ENCODE measurements around a stretch of chr2.

GRCh38 chr2:237406232-237406631, 7.7 kb downstream of the COL6A3 start:
- CAGE, long polyA plus RNA, result no peak
- RRBS, result no CpG with 5 or more reads among the region's 4 CpGs

DNA sequence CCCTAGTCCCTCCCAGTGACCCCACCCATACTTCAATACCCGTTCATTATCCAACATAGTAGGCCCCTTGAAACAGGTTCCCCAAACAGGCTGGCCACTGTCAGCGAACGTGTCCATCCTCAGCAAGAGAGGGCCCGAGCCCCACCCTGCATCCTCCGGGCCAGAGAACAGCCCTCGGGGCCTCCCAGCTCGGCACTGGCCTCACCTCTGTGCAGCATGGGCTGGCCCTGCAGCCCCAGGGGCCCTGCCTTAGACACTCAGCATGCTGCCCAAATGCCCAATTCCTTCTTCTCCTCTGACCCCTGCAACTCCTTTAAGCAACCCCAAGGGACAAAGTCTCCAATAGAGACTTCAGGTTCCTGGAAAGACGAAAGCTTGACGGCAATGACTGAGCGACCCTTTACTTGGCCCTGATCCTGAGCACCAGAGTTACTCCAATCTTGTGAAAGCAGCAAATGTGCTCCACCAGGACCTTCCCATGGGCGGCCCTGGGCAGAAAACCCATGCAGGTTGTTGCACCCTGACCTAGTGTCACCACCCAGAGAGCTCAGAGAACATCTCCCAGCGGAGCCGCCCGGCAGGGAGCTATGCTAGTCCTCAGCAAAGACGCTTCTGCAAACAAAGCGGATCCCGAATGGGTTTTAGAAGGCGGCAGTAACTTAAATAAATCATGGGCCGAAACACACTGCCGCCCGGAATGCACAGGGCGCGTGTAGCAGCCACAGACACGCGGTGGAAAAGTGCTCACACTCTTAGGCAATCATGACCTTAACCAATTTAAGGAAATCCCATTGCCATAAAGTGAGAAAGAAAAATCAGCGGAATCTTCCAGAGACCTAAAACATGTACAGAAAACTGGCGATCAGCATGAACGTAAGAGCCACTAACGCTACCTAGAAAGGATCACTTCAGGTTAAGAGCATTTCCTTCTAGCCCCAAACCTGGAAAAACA, 706 bp downstream of the COL6A3 start:
- CAGE, long polyA plus RNA, result no peak
- RRBS, result 3% methylated on average over 5 of the region's 29 CpGs

DNA sequence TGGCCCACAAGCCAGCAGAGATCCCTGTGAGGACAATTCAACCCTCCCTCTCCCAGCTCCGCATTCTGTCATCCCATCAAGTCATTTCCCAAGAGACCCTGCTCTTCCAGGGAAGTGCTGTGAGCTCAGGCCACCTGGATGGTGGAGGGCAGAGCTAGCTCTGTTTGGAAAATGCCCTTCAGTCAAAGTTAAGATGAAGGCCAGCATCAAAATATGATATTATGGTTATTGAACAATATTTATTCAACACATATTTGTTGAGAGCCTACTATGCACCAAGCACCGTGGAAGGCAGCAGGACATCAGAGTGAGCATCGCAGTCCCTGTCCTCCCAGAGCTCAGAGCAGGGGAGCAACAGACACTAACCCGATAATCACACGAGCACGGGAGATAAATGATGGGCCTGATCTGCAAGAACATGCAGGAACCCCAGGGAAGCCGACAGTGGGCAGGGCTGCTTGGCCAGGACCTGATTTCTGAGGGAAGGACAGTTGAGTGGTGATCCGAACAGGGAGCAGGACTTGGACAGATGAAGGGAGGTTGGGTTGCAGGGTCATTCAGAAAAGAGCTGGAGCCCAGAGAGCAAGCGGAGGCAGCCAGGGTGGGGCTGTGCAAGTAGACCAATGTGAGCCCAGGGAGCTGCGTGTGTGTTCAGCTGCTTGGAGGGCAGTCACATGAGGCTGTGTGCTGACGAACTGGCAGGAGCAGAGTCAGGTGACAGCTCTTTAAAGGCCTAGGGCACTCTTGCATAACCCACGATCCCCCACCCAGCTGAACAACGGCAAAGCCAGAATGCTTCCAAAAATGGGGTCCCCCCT, 4.8 kb upstream of the MLPH start:
- CAGE, long polyA plus RNA, result no peak
- RRBS, result no CpG with 5 or more reads among the region's 13 CpGs

- CAGE, long polyA plus RNA, result no peak
These were observed 1.2 kb upstream of the MLPH start for GRCh38 chr2:237485847-237486185.

DNA sequence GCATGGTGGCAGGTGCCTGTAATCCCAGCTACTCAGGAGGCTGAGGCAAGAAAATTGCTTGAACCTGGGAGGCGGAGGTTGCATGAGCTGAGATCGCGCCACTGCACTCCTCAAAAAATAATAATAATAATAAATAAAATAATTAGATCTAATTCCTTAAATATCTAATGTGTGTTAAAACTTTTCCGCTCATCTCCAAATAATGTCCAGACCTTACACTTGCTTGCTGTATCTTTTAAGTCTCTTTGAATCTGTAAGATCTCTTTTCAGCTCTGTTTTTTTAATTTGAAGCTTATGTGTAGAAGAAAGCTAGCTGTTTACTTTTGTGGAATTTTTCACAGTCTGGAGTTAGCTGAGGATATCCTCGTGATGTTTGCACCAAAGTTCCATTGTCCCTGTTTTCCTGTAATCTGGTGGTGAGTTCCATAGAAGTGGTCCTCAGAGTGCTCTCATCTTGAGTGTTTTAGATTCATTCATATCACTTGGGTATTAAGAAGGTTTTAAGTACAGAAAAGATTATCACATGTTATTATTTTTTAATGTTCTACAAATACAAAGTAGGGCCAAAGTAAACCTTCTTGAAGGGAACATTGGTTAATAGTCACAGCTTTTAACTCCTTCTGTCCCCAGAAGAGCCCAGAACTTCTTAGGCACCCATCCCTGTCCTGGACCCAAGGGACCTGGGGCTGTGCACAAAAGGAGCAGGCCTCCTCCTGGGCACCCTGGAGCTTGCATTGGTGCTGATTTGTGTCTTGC, 14.8 kb downstream of the MLPH start:
- CAGE, long polyA plus RNA, result no peak
- RRBS, result no CpG with 5 or more reads among the region's 5 CpGs

- CAGE, long polyA plus RNA, result no peak
- RRBS, result no CpG with 5 or more reads among the region's 13 CpGs
These were observed 26.1 kb upstream of the PRLH start for GRCh38 chr2:237540271-237540765.

DNA sequence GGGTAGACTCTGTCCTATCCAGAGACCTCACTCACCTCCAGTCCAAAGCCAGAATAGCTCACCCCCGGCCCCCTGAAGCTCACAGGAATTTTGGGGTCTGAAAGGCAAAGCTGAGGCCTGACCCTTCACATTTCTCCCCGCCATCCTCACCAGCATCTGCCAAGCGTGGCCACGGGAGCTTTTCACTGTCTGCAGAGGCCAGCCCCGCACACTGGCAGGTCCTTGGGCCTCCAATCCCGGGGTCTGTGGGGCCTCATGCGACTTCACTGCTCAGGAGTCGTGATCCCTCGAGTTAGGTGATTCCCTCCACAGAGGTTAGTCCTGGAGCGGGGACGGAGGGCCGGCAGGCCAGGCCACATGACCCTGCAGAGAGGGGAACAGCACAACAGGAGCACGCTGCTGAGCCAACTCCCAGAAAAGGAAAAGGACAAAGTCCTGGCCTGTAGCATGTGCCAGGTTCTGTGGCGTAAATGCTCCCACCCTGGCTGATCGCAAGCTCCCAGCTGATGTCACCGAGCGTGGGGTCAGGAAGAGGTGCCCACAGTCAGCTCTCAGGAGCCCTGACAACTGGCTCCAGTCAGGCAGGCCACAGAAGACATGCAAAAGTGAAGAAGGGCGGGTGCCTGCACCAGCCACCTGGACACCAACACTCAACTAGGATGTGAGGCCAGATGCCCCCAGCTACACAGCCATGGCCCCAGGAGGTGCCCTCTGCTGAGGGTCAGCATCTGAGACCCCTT, 15.3 kb upstream of the PRLH start:
- CAGE, long polyA plus RNA, result no peak
- RRBS, result 100% methylated on average over 2 of the region's 18 CpGs

DNA sequence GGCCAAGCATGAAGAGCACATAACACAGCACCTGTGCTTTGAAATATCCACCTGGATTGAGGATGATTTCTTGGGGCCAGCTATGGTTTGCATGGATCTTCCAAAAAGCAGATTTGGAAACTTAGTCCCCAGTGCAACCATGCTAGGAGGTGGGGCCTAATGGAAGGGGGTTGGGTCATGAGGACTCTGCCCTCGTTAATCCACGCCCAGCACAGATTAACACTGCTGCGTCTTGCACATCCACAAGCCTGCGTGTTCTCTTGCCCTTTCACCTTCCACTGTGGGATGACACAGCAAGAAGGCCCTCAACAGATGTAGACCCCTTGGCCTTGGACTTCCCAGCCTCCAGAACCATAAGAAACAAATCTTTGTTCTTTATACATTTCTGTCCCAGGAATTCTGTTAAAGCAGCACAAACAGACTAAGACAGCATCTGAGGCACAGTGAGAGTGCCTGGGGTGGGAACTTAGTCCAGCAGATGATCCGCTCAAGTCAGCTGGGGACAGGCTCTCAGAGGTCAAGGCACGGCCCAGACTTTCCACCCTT, 2.5 kb downstream of the RAB17 start:
- CAGE, long polyA plus RNA, result no peak
- RRBS, result no CpG with 5 or more reads among the region's 6 CpGs

DNA sequence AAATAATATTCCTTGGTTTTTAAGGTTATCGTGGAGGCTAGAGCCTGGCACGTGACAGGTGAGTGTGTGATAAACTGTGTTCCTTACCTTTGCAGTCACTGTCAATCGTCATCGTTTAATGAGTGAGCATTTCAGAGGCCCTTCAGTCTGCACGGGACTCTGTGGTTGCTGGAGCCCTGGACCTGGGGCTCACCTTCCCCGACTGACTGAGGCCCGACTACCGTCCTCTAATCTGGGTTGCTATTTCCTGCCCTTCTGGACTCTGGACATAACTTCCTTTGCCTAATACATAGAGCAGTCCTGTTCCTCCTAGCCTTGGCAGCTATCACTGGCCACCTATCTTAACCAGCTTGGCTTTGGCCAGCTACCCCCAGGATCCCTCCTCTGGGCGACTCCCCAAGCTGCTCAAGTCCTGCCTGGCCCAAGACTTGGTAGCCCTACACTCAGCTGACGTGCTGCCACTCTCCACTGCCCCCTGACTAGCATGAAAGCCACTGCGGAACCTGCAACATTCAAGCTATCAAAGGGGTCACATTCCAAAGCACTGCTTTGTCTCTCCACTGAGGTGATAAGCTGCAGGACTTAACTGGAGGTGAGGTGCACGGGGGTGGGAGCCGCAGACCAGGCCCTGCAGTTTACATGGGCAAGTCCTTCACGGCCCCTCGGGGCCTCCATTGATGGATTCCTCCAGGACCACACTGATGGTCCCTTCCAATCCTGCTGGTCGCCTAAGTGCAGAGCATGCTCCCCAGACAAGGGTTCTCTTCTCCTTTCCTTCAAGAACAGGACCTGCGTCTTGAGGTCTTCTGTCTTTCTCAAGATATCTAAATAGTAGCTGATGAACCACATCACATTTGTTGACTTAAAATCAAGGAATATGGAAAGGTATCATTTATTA, 11.1 kb upstream of the RAB17 start:
- CAGE, long polyA plus RNA, result no peak
- RRBS, result no CpG with 5 or more reads among the region's 17 CpGs

GRCh38 chr2:237626796-237627312, 533 bp upstream of the LRRFIP1 start:
- CAGE, long polyA plus RNA, result no peak
- RRBS, result 13% methylated on average over 17 of the region's 39 CpGs

DNA sequence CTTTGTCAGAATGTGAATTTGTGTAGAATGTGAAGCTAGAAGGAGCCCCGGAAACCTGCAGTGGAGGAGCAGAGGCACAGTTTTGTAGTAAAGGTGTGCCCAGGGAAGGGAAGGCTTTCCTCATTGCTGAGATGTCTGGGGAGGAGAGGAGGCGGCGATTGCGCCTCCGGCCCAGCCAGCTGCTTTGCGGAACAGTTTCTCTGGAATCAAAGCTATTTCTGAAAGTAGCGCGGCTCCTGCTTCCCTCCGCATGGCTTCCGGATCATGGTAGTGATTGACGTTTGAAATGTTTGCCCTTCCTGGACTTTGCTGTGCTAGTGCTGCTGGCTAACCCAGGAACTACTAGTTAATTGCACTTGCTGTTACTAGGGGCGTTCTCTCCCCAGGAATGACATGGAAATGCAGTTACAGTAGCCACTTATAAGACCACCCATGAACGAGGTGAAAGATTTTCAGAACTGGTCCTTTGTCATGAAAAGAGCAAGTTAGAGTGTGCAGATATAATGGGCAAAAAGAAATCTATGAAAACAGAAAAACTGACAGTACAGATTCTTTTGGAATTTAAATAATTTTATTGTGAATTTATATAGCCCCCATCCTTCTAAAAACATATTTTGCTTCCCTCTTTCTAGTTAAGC, 82.9 kb upstream of the RBM44 start:
- CAGE, long polyA plus RNA, result no peak
- RRBS, result 47% methylated on average over 6 of the region's 13 CpGs

GRCh38 chr2:237722134-237722502, 76.5 kb upstream of the RBM44 start:
- CAGE, long polyA plus RNA, result no peak
- RRBS, result no CpG with 5 or more reads among the region's 4 CpGs

DNA sequence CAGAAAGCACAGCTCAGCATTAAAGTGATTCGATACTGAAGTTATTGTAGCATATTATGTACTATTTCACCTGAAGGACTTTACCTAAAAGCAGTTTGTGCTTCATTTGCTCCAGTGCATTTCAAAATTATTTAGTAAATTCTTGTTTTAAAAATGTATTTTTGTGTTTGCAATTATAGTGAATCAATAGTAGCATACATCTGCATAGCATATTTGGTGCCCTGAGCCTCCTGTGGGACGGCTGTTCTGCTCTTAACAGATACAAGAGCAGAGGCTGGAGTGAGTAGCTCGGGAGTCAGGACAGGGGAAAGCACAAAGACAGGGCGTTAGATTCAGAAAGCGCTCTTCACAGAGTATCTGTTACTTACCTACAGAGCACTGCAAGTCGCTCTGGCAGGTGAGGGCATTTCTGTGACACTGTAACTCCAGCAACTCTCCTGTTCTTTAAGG, 74.3 kb upstream of the RBM44 start:
- CAGE, long polyA plus RNA, result no peak
- RRBS, result no CpG with 5 or more reads among the region's 6 CpGs

DNA sequence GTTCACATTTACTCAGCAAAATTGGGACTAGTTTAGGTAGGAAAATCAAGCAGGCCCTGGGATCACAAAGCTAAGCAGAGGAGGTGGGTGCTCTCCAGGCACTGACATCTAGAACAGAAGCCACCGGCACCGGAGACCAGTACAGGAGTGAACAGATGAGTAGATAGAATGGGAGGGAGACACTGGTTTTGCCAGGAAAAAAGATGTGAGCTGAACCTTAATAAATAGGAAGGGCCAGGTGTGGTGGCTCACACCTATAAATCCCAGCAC, 68.2 kb upstream of the RBM44 start:
- CAGE, long polyA plus RNA, result no peak
- RRBS, result no CpG with 5 or more reads among the region's 2 CpGs

DNA sequence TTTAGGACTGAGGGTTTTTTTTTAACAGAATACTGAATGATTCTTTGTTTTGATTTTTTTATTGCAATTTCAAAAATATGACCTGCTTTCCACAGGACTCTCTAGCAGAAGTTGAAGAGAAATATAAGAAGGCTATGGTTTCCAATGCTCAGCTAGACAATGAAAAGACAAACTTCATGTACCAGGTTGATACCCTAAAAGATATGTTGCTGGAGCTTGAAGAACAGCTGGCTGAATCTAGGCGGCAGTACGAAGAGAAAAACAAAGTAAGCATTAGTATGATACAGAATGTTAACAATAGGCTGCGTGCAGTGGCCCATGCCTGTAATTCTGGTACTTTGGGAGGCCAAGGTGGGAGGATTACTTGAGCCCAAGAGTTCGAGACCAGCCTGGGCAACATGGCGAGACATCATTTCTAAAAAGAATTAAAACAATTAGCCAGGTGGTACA, 45.3 kb upstream of the RBM44 start:
- CAGE, long polyA plus RNA, result no peak
- RRBS, result no CpG with 5 or more reads among the region's 5 CpGs

- CAGE, long polyA plus RNA, result no peak
- RRBS, result no CpG with 5 or more reads among the region's 9 CpGs
These were observed 43.0 kb upstream of the RBM44 start for GRCh38 chr2:237755415-237756075.

- CAGE, long polyA plus RNA, result no peak
- RRBS, result no CpG with 5 or more reads among the region's 6 CpGs
These were observed 41.4 kb upstream of the RBM44 start for GRCh38 chr2:237757204-237757605.

- CAGE, long polyA plus RNA, result no peak
- RRBS, result no CpG with 5 or more reads among the region's 10 CpGs
These were observed 34.7 kb upstream of the RBM44 start for GRCh38 chr2:237763834-237764333.

GRCh38 chr2:237964911-237965594, 1.8 kb upstream of the UBE2F start:
- CAGE, long polyA plus RNA, result no peak
- RRBS, result no CpG with 5 or more reads among the region's 9 CpGs

GRCh38 chr2:237968331-237969178, 1.7 kb downstream of the UBE2F start:
- CAGE, long polyA plus RNA, result no peak
- RRBS, result no CpG with 5 or more reads among the region's 12 CpGs